ENCODE measurements around a stretch of chr4.

DNA sequence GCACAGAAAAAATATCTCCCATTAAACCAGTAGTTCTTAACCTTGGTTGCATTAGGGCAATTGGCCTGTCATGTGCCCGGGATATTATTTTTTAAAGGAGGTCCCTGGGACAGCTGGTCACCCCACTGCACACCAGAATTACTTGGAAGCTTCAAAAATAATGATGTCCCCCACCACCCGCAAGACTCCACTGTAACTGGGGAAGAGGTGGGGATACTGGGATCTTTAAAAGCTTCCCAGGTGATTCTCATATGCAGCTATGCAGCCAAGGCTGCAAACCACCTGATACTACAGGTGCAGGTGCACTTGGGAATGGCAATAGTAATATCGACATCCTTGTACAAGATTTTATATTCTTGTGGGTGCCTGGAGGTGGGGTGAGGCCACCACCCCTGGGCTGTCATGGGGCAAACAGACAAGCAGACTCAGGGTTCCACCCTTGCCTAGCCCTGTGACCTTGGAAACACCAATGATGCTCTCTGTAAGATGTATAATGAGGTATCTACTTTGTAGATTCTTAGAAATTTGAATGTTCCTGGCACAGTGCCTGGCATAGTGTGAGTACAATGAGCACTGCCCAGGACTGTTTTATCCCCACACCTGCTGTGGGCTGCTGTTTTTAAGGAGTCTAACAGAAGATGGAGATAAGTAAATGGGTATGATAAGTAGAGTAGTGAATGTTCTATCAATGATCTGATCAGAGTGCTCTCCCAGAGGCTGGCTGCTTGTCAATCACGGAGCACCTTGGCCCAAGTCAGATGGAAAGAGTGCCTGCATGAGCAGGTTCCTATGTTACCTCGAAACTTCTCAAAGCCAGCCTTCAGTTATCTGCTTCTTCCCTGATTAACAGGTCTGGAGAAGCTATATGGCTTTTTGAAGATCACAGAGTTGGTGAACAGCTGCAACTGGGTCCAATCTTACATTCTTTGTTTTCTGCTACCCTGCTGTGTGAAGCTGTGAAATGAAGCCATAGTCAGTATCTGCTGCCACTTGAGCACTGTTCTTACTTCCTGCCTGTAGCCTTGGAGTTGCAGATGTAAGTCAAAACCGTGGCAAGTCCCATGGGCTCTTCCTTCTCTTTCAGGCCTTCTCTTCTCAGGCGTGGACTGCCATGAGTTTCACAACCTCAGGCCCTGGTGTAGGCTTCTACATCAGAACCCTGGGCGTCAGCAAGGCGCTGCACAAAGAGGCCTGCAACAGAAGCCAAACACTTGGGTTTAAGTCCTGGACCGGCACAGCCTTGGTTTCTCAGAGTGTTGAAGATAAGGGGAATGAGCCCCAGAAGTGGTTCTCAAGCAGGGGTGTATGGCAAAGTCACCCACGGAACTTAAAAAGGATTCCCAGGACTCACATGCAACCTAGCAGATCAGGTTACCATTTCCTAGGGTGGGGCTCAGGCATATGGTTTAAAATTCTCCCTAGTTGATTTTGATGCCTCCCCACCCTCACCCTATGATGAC is 2.9 kb downstream of the ZNF518B start:
- PRO-cap, 2 experiments, result no peak in any of the 2 experiments

DNA sequence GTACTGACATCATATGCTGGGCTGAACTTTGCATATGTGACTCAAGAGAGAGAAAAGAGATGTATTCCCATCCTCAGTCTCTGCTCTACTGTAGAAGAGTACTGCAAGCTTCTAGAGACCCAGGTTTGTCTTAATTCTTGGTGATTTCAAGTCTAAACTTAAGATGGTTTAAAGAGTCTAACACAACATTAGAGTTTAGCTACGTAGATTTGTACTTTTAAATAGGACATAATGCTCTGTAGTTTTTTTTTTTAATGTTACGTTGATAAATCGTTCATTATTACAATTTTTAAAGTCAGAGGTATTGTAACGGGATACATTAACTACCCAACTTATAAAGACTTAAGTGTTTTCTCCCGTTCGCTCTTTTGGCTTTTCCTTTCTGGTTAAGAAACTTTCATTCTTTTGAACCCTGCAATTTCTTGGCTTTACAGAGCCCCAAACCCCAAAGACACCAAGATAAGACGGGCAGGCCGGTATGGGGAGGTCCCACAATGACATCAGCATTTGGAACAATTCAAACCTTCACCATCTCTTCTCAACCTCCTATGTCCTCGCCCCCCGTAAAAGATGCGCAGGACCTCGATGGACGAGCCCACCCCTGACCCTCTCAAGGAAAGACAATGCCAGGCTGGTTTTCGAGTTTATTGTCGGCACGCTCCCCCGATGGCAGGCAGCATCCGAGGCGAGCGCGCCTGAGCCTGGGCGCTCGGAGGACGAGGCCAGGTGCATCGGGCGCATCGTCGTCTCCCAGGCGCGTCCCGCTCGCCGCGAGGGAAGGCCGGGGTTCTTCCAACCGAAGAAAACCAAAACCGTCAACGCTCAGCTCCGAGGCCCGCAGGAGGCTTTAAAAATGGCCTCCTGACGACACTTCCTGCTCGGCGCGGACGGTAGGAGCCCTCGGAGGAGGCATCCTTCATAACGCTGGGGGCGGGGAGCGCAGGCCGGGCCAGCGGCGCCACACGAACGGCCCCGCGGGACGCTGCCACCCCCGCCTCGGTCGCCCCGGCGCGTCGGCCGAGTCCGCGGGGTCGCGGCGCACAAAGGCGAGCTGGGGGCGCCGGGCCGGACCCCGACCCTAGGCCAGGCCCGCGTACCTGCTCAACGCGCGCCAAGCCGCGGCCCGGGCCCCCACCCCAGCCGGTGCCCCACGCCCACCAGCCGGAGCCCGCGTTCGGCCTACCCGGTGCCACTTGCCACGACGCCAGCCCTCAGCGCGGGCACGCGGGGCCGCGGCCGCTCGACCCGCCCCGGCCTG is 846 bp downstream of the ZNF518B start:
- PRO-cap, 2 experiments, result peak in 1 of 2 experiments; most common plus-strand start position 921 of the sequence (in 1)

GRCh38 chr4:11635240-11635945 is 206.7 kb upstream of the HS3ST1 start:
- PRO-cap, 2 experiments, result no peak in any of the 2 experiments

DNA sequence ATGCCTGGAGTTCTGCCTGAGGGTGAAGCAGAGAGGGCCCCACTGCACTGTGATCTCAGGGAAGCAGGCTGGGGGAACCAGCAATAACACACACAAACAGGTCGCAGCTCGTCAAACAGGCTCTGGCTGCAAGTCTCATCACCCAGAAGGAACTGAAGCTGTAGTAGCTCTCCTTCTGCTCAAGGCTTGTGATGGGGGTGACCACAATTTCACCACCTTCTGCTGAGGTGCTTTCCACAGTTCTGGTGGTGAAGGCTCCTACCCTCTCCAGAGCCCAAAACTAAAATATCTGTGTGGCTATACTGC is 687.4 kb upstream of the HS3ST1 start:
- PRO-cap, 2 experiments, result no peak in any of the 2 experiments

DNA sequence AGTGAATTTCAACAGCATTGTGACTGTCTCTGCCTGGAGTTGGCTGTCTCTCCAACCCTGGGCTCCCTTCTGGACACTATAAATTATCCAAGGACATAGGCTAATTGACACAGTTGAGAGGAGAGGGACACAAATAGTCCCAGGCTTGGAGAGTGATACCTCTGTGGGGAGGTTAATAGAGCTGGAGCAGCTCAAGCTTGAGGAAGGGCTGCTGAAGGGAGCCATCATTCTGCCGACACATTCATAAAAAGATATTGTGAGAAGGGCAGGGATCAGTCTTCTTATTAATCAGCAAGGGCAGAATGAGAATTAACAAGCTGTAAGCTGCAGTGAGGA is 572.1 kb downstream of the RAB28 start:
- PRO-cap, 2 experiments, result no peak in any of the 2 experiments

- PRO-cap, 2 experiments, result no peak in any of the 2 experiments
These were observed 1.0 kb downstream of the RAB28 start for GRCh38 chr4:13483071-13483517.

DNA sequence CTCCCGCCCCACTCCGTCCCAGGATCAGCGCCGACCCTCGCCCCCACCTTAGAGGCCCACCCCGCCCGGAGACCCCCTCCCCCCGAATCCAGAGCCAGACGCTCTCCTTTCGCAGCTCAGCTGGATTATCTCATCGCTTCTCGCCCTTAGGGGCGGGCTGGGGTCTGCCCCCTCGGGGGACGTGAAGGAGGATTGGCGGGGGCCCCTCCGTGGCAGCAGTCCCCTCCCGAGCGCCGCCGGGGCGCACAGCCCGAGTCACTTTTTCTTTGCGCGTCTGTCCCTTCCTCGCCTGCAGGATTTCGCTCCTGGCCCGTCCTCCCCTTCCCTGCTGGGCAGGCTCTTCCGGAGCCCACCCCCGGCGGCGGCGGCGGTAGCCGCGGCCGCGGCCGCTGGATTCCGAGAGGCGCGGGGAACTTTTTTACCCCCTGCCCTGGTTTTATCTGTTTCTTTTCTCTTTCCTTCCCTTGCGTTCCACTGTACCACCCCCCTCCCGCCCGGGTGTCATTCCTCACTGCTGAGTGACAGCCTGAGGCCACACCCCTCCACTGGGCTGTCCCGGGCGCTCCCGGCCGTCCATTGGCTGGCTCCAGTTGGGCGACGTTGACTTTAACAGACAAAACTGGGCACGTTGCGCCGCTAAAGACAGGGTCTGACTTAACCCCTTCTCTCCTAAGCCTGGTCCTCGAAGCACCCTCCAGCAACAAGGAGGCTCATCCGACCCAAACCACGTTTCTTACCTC is 420 bp upstream of the NKX3-2 start:
- PRO-cap, 2 experiments, result no peak in any of the 2 experiments

DNA sequence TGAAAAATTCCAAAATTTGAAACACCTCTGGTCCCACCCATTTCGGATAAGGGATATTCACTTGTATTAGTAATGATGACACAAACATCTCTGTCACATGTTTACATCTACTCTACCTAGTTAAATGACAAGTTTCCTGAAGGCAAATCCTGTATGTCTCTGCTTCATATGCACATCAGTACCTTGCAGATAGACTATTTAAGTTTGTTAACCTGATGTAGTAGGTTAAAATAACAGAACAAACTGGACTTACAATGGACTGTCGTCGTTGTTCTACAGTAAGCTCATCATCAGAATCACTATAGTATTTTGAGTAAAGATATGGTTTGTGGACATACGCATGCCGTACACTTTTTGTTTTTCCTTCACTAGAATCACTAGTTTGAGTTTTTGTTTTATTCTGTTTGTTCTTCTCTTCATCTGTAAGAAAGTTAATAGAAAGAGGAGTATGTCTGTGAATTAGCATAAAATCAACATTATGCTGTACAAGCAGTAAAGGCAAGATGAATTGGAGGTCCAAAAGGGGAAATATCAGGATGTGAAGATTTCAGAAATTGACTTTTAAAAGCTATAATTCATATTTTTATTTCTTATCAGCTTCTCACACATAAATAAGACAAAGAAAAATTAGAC is 16.7 kb downstream of the BOD1L1 start:
- PRO-cap, 2 experiments, result no peak in any of the 2 experiments

GRCh38 chr4:13705367-13706266 is 78.1 kb upstream of the BOD1L1 start:
- PRO-cap, 2 experiments, result peak in 2 of 2 experiments; most common plus-strand start chr4:13705953 (in 1); most common minus-strand start chr4:13705542 (in 2)

DNA sequence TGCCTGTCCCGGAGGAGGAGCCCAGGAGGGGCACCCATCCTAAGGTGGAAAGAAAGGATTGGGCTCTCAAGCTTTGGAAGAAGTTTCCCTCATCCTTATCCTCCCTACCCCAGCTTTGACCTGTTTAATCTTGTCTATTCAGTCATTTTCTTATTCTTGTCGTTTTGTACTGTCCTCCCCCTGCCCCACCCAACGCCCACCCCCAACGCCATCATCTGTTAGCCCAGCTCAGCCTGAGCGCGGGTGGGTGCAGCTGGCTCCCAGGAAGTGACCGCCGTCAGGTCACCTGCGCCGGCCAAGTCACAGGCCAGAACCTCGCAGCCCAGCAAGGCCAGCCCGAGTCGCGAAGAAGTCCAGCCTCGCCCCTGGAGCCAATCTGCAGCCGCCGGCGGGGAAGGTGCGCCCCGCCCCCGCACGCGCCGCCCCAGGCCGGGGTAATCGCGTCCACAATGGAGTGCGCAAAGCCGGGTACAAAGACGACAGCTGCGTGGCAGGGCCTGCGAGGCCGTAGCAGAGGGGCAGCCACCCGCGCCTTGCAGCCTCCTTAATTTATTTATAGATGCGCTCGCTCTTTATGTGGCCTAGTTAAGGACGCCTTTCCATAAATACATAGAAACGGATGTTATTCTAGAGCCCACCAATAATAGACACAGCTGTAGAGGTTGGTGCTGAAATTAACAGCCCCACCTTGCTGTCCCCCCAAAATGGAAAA is 139.5 kb upstream of the CPEB2 start:
- PRO-cap, 2 experiments, result no peak in any of the 2 experiments

DNA sequence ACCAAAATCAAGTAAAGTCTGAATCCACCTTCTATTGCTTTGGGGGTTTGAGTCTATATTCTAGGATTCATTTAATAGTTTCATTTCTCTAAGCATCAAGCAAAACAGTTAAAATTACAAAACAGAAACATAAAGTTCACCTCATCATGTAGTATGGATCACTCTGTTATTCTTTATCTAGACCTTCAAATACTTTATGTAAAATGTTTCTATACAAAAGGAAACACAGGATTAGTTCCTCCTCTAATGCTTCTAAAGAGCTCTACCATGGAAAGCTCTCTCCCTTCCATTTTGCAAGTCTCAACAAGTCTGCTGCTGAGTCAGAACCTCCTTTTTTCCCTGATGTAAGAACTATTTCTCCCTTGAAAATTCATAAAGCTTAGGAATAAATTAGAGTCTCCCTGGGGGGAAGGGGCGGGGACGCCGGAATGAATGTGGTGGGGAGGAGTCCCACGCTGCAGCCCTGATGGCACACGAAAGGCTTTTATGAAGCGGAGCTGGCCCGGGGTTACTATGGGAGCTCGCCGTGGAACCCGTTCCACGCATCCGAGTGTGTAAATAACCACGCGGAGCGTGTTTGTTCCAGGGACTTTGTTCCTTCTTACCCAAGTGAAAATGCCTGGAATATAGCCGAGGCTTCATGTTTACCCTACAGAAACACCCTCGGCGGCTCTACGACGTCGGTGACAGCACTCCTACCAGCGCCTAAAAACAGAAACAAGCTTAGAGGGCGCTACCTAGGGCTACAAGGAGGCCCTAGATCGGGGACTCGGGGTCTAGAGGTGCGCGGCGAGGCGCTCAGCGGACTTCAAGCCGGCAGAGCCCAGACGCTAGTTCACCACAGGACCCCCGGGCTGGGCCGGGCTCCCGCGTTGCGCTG is 1.0 kb upstream of the CPEB2 start:
- PRO-cap, 2 experiments, result no peak in any of the 2 experiments

- PRO-cap, 2 experiments, result peak in 2 of 2 experiments; most common minus-strand start chr4:15002045 (in 1)
These were observed 331 bp upstream of the CPEB2 start for GRCh38 chr4:15001901-15002398.

DNA sequence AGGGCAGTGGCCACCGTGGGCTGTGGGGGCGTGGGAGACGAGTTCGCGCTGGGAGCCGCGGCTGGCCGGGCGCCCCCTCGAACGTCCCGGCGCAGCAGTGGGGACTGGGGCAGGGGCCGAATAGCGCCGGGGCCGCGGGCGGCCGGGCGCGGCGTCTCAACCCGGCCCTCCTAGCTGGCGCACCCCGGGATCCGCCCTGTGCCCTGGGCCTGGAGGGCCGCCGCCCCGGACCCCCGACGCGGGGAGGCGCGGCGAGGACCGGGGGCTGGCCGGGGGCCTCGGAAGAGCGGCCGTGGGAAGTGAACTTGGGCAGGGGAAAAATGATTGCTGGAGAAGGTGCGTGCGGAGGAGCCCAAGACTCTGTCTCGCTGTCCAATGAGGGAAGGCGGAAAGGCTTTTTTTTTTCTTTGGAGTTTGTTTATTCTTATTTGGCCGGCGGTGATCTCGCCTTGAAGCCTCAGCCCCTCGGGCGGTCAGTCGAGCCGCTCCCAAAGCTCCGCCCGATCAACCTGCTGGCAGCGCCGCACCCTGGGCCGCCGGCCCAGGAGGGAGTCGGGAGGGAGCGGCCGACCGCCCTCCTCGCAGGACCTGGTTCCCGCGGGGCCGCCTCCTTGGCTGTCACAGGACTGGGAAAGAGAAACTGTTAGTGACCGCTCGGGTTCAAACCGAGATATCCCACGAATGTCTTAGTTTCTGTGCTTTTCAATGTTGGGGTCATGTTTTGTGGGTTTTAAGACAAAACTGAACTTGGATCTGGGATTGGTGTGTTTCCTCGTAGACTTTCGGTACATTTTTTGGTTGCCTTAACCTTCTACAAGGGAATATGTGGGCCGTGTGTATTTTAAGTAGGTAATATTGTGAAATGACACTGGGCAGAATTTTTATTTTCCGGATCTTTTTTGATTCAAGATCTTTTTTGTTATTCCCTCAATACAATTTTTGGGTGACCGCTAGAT is 2.5 kb downstream of the CPEB2 start:
- PRO-cap, 2 experiments, result peak in 2 of 2 experiments; most common plus-strand start position 526 of the sequence (in 1); most common minus-strand start position 377 of the sequence (in 2)

GRCh38 chr4:15303109-15303603 is 124.7 kb upstream of the C1QTNF7 start:
- PRO-cap, 2 experiments, result no peak in any of the 2 experiments

GRCh38 chr4:15339677-15340326 is 88.0 kb upstream of the C1QTNF7 start:
- PRO-cap, 2 experiments, result no peak in any of the 2 experiments

DNA sequence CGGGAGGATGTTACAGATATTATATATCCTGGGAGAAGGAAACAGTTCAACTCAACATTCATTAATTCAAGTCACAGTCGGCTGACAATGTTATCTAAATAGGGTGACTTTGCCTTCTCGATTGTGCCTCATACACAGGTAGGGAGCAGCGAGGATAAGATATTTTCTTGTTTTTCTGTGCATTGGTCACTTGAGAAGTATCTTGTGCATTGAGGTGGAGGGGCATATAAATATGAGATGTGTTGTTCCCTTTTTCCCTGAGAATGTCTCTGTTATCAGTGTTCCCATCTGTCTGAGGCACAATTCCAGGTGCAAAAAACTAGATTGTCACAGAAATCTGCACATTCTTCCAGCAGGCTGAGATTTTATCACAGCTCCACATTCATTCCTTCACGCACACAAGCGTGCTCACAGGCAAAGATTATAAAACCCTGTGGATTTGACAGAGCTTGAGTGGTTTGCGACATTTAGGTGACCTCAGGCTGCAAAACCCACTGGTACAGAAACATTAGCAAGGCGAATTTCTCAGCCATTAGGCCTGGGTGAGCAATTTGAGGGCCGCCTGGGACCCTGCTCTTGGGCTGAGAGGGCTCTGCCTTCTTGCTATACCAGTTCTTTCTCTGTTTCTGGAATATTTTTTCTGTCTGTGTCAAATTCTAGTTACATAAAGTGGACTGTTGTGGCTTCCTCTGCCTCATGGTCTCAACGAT is 86.9 kb upstream of the C1QTNF7 start:
- PRO-cap, 2 experiments, result no peak in any of the 2 experiments

GRCh38 chr4:15400791-15401793 is 26.7 kb upstream of the C1QTNF7 start:
- PRO-cap, 2 experiments, result no peak in any of the 2 experiments

GRCh38 chr4:15428483-15428871 is 644 bp downstream of the C1QTNF7 start:
- PRO-cap, 2 experiments, result no peak in any of the 2 experiments

GRCh38 chr4:15455071-15455684 is 14.5 kb upstream of the CC2D2A start:
- PRO-cap, 2 experiments, result no peak in any of the 2 experiments

DNA sequence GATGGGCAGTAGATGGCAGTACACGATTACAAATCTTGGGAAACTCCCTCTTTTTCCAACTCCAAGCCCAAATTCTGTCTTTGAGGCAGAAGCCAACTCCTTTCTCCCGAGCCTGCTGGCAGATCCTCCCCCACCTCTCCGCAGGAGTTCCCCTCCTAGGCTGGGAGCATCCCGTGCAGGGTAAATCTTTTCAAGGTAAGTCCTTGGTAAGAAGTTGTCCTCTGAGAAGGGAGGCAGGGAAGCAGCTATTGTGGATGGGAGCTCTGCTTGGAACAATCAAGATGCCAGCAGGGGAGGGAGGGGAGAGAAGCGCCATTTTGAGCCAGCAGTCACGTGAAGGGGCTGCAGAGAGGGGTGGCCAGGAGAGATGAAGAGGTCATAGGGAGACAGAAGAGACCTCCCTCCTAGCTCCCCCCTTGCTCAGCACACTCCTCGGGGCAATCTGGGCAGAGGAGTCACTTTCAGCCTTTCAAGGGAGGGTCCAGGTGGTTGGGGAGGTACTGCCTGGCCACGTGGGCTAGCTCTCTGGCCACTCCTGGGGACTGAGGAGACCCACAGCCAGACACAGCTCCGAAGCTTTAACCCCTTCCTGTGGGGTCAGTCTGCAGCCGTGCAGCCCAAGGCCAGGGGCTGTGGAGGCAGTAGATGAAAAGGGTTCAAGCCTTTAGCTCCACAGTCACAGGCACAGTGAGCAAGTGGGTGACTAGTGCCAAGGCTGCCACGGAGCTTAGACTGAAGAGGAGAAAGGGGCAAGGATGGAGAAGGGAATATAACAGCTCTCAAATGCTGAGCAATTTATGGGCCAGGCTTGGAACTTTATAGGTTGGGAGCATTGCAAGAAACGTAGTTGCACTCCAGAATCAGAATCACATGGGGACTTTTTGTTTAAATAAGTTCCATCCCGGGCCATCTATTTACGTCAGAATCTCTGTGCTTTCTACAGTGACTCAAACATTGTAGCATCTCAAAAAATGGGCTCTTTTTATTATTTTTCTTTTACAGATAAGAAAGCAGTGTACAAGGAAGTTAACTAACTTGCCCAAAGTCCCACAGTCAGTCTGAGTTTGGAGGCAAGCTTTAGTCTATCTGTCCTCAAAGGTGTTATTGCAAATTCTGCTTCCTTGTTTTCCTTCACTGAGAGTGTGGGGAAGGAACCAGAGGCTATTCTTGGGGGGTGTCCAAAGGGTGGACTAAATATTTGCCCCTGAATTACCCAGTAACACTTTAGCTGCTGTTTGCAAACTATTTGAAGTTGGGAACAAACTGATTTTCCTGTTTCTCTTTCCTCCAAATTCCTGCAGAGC is 9.9 kb downstream of the CC2D2A start:
- PRO-cap, 2 experiments, result no peak in any of the 2 experiments

Measured in Colon Carcinoma Metastatic in the Brain (tissue), 2 donors.